GM12892 (cell line): Measurements from ENCODE around the gene GAS2L1.

DNA sequence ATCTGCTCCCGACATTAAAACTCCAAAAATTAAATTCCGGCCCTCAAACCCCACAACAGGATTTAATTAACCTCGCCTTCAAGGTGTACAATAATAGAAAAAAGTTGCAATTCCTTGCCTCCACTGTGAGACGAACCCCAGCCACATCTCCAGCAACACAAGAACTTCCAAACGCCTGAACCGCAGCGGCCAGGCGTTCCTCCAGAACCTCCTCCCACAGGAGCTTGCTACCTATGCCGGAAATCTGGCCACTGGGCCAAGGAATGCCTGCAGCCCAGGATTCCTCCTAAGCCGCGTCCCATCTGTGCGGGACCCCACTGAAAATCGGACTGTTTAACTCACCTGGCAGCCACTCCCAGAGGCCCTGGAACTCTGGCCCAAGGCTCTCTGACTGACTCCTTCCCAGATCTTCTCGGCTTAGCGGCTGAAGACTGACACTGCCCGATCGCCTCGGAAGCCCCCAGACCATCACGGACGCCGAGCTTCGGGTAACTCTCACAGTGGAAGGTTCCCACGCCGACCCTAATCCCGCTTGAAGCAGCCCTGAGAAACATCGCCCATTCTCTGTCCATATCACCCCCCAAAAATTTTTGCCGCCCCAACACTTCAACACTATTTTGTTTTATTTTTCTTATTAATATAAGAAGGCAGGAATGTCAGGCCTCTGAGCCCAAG, 57.4 kb downstream of the MN1 start:
- RRBS = no CpG with 5 or more reads among the region's 27 CpGs

DNA sequence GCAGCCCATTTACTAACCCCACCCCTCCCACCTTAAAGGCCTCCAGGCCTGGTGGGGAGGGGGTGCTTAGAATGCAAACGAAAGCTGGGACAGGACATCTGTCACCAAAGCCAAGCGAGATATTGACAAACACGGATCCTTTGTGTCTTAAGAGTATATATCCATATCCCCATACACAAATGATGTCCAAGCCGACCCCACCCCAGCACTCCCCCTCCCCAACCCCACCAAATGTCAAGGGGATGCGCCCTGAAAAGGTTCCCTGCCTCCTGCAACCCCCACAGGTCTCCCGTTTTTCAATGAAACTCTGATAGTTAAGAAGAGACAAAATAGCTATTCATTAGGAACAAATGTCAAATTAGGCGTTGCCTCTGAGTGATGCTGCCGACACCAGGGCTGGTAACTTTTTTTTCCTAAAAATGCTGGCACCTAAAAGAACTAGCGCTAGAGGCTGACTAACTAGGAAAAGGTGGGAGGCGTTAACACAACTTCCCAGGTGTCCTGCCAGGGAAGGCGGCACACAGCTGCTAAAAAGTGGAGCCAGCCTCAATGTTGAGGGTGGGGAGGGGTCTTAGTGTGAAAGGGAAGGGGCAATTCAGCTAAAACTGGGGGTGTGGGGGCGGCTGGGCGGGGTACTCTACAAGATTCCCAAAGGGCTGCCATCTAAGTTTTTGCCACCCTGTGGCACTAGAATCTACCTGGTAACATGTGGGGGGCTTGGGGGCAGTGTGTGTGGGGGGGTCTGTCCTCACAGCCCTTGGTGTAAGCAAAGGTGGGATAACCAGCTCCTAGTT, 5.5 kb downstream of the MN1 start:
- RRBS = no CpG with 5 or more reads among the region's 13 CpGs

- RRBS = 81% methylated on average over 25 of the region's 35 CpGs
Observed at GRCh38 chr22:27798619-27799015, 2.9 kb downstream of the MN1 start.

DNA sequence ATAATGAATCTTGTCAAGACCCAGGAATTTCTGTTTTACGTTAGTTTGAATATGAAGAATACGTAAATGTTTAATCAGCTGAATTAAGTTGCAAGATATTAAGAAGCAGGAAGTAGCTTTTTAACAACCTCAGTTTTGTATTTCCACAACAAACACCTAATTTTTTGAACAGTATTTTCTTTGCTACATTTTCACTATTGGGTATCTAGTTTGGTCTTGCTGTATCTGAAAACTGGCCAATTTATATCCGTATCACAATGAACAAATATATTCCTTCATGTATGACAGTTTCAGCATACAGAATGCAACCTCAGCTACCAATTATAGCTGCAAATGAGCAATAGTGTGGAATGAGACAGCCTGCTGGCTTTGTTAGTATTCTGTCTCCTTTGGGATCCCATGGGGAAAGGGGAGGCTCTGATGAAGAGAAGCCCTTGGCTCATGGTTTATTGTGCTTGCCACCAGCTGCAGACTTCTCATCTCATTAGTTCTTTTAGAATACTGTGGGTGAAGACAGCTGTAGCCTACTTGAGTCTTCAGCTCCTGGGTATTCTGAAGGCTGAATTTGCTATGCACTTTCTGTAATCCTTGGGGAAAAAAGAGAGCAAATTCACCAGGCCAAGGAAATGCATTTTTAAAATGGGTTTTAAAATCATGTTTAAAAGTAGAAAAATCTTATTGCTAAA, 42.4 kb downstream of the PITPNB start:
- RRBS = no CpG with 5 or more reads among the region's 3 CpGs

DNA sequence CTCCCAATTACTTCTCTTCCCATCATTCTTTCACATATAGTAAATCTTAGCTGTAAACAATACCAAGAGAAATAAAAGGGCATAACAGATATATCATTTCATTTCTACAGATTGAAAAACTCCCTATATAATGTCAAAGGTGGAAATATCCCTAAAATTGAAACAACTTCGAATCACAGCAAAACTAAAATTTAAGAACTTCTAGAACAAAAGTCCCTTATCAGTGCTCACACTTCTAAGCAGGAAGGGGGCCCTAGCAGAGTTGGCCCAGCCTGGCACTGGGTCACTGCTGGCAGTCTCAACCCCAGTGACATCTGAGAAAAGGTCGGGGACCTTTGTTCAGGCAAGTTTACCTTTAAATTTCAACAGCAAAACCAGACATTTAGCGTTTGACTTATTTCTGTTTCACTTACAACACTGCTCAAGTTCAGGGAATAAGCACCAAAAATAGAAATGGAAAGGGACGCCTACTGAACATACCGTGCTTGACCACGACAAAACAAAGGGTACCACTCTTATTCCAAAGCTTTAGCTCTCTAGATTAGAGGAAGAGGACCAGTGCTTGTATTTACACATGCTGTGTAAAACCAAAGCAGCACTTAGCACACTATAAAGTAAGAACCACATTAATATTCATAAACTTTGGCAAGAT, 26.3 kb downstream of the PITPNB start:
- RRBS = no CpG with 5 or more reads among the region's 6 CpGs

DNA sequence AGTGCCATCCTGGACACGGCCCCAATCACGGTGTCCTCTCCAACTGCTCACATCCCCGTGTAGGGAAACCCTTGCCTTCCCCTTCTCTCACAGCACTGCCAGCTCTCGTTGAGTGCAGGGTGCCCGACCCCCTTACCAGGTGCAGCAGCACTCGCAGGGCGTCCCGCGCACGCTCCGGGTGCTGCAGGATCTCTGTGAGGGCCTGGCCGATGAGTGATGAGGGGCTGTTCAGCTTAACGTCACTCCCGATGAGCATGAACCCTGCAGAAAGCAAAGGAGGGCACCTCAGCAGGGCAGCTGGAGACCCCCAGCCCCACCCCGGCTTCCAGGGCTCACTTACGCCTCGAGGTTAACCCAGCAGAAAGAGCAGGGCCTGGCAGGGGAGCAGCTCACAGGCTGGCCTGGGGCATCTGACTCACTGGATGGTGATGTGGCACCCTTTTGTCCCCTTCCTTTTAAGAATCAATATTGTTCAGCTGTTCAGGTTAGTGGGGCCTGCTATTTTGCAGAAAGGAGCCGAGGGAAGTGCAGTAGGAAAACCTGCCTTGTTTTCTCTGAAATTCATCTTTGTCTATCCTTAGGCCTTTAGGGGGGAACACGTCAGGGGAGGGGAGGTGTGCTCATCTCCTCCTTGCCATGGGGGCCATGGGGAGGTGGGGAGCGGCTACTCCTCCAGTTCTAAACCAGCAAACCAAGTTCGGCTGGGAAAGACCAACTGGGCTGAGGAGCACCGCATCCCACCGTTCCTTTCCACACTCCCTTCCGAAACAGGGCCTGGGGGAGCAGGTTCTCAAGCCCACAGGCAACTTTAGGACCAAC, 77.2 kb upstream of the PITPNB start:
- RRBS = no CpG with 5 or more reads among the region's 24 CpGs

- RRBS = no CpG with 5 or more reads among the region's 17 CpGs
Observed at GRCh38 chr22:28391100-28392003, 288.3 kb downstream of the TTC28 start.

- RRBS = 0% methylated on average over 1 of the region's 24 CpGs
Observed at GRCh38 chr22:28442794-28443432, 236.7 kb downstream of the TTC28 start.

DNA sequence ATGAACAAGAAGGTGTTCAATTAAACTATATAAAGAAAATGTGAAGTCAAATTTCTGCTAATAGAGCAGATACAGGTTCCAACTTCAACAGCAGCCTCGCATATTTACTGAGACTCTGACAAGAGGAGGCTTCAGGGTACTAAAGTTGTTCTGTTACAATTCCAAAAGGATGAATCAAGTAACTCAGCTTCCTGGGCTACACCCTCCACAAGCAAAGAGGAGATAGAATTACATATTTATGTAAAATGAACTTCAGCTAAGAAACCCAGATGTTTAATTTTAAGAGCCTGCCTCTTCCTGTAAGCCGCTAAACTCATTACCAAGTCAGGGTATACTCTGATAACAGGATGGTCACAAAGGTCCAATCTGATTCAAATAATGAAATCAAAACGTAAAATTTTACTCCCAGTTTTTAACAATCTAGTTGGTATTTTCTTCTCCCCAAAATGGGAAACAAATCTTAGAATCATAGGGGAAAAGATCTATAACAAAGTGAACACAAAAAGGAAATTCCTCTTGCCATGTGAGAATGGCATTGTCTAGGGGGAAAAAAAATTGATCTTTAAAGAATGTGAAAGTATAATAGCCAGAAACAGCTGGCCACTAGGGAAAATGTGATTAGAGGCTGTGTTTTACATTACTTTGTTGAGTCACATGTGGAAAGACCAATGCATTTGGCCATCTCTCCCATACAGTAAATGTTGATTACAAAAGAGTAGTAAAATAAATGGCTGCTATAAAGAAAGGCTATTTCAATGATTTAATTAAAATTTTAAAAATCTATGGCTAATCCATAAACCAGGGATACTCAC, 30.9 kb downstream of the CHEK2 start:
- RRBS = no CpG with 5 or more reads among the region's 3 CpGs

DNA sequence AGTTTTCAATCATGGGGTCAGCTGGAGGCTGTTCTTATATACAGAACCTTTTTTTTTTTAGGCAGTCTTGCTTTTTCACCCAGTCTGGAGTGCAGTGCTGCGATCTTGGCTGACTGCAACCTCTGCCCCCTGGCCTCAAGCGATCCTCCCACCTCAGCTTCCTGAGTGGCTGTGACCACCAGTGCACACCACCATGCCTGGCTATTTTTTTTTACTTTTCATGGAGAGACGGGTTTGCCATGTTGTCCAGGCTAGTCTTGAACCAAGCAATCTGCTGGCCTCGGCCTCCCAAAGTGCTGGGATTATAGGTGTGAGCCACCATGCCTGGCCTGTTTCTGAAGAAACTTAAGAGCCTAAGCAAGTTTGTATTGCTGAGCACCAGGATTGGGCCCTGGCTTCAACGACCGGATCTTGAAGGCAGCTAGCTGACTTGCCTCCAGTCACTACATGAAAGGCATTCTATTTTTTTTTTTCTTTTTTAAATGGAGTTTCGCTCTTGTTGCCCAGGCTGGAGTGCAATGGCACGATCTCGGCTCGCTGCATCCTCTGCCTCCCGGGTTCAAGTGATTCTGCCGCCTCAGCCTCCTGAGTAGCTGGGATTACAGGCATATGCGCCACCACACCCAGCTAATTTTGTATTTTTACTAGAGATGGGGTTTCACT, 20.2 kb downstream of the CCDC117 start:
- RRBS = no CpG with 5 or more reads among the region's 13 CpGs

DNA sequence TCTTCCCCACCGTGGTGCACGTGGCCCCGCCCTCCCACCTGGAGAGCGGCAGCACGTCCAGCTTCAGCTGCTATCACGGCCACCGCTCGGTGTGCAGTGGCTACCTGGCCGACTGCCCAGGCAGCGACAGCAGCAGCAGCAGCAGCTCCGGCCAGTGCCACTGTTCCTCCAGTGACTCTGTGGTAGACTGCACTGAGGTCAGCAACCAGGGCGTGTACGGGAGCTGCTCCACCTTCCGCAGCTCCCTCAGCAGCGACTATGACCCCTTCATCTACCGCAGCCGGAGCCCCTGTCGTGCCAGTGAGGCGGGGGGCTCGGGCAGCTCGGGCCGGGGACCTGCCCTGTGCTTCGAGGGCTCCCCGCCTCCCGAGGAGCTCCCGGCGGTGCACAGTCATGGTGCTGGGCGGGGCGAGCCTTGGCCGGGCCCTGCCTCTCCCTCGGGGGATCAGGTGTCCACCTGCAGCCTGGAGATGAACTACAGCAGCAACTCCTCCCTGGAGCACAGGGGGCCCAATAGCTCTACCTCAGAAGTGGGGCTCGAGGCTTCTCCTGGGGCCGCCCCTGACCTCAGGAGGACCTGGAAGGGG, 11.8 kb downstream of the C22orf31 start:
- RRBS = 35% methylated on average over 16 of the region's 33 CpGs

GRCh38 chr22:29109825-29110685, 37.2 kb downstream of the KREMEN1 start:
- RRBS = no CpG with 5 or more reads among the region's 7 CpGs

DNA sequence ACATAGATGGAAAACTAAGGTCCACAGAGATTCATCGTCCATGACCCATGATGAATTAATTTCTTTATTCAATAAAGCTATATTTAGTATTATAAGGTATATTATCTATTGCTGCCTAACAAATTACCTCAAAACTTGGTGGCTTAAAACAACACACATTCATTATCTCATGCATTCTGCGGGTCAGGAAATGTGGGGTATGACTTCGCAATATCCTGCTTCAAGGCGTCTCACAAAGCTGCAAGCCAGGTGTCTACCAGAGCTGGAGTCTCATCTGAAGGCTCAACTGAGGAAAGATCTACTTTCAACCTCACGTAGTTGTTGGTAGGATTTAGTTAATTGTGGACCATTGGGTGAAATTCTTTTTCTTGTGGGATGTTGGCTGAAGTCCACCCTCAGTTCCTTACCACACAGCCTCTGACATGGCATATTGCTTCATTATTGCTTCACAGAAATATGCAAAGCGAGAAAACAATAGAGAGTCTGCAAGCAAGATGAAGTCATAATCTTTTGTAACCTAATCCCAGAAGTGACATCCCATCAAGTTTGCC, 45.0 kb downstream of the KREMEN1 start:
- RRBS = no CpG with 5 or more reads among the region's 6 CpGs

DNA sequence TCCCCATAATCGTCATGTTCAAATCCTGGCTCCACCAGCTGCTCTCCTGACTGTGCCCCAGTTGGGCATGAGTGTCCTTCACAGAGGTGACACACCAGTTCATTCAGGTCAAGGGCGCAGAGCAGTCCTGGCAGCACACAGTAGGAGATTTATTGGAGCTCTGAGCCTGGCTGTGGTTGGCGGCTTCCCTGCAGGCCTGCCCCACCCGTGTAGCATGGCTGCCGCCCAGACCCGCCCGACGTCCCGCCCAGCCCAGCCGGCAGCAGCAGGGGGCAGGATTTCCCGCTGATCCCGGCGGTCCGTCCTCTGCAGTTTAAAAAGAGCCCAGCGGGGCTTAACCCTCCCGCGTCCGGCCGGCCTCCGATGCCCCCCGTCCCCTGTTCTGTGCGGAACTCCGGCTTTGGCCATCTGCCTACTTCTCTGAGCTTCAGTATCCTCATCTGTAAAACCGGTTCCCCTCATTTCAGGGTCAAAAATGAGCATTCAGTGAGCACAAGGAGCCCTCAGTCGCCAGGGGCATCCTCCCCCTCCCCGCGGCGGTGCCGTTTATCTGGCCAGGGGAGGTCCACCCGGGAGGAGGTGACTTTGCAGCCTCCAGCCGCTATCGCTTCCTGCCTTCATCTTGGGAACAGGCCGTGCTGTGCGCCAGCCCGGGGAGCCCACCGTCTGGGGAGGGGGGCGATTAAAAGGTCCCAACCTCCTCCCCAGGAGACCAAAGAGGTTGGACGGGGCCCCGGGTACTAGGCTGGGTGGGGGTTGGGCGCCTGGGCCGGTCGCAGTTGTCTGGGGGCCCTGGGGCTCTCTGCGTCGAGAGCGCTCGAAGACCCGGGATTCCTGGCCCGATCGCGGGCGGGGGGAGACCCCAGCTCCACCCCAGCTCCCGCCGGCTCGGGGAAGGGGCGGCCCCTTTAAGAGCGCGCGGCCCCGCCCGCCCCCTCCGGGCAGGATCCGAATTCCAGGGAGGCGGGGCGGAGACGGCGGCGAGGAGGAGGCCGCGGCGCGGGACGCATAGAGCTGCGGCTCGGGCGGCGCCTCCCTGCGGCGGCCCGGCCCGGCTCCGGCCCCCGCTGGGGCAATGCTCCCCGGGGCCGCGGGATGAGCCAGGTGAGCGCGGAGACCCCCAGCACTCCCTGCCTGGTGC, at the start of gene GAS2L1:
TSS of gene GAS2L1 (plus strand) at position 601 of the 1,141 bp plus-strand sequence.
- RRBS = 5% methylated on average over 41 of the region's 87 CpGs

GRCh38 chr22:29313995-29314557, 1.4 kb downstream of the RASL10A start:
- RRBS = no CpG with 5 or more reads among the region's 20 CpGs

GRCh38 chr22:29330728-29331303, 15.3 kb upstream of the RASL10A start:
- RRBS = no CpG with 5 or more reads among the region's 13 CpGs

GRCh38 chr22:29574775-29575536, 6.0 kb downstream of the NIPSNAP1 start:
- RRBS = no CpG with 5 or more reads among the region's 6 CpGs

GRCh38 chr22:29902745-29903290, 19.8 kb downstream of the MTMR3 start:
- RRBS = no CpG with 5 or more reads among the region's 6 CpGs

- RRBS = no CpG with 5 or more reads among the region's 3 CpGs
Observed at GRCh38 chr22:30019782-30020354, 60.4 kb upstream of the HORMAD2 start.

GRCh38 chr22:30020365-30021329, 59.6 kb upstream of the HORMAD2 start:
- RRBS = no CpG with 5 or more reads among the region's 17 CpGs